Mesenchymal stem cell of the bone marrow (primary cell): Measurements from ENCODE around the gene PRM2.

DNA sequence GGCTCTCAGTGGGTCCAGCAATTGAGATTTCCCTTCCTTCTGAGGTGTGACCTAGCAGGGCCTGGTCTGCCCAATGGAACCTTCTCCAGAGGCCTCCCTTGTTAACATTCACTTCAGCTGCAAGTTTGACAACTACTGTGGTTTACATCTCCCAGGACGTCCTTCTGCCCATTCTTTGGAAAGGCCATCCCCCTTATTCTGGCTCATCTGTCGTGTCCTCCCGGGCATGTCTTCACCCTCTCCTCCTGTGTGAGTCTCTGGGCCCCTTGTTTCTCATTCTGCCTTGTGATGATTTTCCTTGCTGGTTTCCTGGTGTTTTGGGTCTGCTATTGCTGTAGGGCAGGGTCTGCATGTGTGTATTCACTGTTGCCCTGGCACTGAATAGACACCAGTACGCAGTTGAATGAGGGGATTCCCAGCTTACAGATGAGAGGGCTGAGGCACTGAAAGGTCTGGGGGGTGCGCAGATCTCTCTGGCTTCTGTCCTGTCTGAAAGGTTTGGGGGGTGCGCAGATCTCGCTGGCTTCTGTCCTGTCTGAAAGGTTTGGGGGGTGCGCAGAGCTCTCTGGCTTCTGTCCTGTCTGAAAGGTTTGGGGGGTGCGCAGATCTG lies 34.6 kb downstream of the HAPSTR1 start:
- CAGE, long polyA plus RNA, result no peak

DNA sequence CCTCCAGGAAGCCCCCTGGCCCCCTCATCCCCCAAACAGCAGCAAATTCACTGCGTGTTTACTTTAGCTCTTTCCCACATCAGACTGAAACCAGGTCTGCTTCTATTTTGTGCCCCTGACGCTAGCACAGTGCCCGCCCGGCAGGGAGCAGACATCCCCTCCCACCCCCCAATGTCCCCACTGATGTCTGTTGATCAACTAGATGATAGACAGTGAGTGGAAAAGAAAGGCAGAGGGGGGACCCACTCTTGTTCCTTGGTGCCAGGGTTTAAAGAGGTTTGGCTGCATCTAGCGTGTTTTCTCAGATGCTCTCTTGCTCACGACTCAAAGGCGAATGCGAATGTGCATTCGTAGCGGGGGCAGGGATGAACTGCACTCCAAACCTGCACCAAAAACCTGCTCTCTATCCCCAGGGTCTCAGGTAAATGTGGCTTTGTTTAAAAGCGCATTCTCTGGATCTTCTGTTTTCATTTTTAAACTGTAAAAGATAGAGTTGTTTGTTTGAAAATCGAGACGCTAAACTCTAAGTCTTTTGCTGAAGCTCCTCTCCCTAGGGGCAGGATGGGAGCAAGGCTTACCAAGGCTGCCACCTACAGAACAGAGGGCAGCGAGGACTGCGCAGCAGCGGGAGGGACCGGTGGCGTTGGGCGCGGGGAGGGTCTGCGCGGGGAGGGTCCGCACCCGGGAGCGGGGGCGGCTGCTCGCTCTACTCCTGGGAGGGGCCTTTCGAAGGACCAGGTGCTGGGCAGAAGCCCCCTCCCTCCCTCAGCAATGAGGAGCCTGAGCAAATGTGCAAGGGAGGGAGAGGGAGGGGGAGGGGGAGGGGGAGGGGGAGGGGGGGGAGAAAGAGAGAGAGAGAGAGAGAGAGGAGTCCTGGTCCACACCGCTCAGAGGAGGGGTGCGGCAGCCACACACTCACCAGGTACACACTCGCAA lies 143.0 kb downstream of the GRIN2A start:
- CAGE, long polyA plus RNA, result no peak

DNA sequence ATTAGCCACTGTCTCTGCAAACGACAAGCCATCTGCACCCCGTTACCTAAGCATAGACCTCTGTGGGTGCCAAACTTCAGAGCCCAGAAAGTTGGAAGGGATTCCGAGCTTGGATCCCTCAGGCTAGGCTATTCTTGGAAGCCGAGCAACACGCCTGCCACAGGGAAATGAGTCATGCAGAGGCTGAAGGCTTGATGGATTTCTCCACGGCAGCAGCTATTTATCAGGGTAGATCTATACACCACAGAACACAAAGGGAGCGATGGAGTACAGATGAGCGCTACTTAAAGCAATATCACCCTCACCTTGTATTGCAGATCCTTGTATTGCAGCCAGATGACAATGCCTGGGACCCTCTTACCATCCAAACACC lies 101.8 kb downstream of the GRIN2A start:
- CAGE, long polyA plus RNA, result no peak

DNA sequence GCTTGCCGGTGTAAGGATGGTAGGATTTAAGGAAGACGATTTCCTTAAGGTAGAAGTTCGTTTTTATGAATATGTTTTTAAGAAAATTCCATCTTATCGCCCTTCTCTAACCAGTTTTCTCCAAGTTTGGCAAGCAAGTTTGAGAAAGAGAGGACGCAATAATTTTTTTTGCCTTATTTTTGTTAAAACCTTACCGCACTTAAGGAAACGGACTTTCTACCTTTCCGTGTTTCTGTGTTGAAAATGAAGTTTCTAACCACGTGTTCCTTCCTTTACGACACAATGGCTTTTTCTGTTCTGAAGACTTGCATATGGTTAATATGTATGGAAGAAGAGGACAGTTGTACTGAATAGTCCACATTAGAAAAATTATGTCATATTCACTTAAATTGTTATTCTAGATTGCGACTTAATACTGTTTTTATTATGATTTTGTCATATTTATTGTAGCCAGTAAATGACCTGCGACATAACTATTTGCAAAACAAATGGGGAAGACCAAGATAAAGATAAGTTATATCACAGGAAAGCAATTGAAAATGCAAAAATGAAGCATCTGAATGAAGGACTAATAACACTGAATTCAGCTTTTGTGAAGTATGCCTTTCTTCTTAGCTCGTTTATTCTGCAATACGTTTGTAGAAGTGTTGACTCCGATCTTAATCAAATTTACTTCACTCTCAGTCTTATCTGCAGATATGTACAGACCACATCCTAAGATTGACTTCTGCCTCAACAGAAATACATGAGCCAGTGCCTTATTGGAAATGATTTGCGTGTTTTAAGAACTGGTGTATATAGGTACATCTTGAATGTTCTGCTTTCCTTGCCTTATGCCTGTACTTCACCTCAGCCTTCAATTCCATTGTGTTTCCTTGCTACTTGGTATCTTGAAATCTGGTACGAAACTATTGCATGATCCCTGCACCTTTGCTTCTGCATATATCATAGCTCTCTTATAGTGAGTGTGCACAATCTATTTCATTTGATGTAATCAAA lies 1.1 kb downstream of the ATF7IP2 start:
- CAGE, long polyA plus RNA, result no peak

- CAGE, long polyA plus RNA, result no peak
Observed at GRCh38 chr16:10451316-10452074, 65.6 kb downstream of the ATF7IP2 start.

DNA sequence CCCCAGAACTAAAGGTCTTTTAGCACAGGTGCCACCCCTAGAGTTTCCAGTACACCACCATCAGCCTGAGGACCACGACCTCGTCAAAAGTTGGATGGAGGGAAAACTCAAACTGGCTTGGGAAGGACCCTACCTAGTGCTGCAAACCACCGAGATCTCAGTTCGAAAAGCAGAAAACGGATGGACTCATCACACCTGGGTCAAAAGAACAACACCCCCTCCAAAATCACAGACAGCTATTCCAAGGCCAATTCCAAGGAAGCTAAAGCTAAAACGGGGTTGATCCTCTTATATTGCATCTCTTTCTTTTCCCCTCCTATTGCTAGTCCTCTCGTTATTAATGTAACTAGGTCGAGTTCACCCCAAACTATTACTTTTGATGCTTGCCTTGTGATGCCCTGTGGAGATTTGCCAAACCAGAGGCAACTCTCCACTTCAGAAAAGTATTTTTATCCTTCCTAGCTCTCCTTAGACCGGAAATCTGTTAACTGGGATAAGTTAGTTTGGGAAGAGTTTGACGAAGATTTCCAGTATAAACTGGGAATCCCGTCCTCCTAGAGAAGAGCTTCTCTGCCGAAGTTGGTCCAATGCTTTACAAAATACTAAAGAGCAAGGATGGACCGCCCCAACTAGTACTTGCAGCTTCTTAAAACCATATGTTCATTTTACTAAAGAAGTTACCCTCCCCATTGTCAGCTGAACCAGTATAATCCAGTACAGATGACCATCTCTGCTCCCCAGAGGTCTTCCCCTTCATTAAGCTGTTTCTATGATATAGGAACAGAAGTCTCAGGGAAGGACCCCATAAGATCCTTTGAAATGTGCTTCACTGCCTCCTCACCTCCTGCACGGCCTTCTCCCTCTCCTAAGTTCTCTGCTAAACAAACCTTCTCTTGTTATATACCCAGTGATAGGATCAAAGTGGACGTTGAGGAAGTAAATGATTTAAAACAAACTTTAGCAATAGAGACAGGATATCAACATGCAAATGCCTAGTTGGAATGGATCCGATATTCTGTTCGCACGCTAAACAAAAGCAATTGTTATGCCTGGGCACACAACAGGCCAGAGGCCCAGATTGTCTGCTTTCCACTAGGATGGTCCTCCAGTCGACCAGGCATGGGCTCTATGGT lies 87.9 kb downstream of the EMP2 start:
- CAGE, long polyA plus RNA, result no peak

GRCh38 chr16:10514750-10515427 lies 65.5 kb downstream of the EMP2 start:
- CAGE, long polyA plus RNA, result no peak

DNA sequence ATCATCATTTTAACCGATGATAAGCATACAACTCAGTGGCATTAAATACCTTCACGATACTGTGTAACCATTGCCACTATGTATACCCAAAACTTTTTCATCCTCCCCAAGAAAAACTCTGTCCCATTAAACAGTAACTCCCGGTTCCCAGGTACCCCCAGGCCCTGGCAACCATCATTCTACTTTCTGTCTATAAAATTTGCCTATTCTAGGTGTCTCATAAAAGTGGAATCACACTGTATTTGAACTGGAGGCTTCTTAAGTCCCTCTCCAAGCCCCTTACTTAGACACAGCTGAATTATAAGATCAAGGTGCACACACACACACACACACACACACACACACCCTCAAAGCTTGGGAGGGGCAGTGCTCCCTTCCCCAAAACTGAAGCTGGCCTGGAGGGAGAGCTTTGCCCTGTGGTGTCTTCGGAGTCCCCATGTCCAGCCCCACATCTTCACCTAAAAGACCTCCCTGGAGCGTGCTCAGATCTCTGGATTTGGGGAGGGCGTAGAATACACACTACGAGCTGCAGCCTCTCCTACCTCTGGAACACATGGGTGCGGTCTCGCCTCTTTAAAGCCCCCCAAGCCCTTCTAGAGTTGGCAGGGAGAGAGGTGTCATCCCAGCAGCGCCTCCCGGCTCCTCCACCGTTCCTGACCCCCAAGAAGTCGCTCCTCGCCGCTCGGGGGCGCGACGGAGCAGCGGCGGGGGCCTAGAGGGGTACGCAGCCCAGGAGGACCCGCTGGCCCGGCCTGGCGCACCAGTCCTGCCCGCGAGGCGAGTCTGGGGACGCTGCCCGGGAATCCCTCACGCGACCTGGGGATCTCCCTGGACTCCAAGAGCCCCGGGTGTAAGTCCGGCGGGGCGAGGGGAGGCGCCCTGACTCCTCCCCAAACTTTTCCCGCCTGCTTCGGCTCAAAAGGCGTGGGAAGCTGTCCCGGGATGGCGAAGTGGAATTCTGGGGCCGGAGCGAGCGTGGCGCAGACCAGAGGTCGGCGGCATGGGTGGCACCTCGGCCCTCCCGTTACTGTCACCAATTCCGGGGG lies 680 bp downstream of the EMP2 start:
- CAGE, long polyA plus RNA, result no peak

DNA sequence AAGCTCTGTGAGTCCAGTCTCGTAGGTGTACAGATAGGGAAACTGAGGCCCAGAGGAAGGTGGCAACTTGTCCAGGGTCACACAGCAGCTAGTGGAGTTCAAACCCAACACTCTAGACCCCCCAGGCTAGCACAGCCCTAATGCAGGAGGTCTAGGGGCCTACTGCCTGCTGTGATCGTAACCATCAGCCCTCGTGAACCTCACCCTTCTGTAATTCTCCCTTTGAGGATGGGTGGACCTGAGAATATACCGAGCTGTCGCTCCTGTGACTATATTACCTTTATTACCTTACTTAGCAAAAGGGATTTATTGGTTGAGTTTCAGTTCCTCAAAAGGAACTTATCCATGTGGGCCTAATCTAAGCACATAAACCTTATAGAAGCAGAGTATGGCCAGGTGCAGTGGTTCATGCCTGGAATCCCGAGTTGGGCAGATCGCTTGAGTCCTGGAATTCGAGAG lies 19.2 kb upstream of the EMP2 start:
- CAGE, long polyA plus RNA, result no peak

GRCh38 chr16:10737395-10737927 lies 6.2 kb upstream of the NUBP1 start:
- CAGE, long polyA plus RNA, result no peak

GRCh38 chr16:10765664-10766154 lies 22.1 kb downstream of the NUBP1 start:
- CAGE, long polyA plus RNA, result no peak

GRCh38 chr16:10827516-10827958 lies 8.9 kb upstream of the TVP23A start:
- CAGE, long polyA plus RNA, result no peak

DNA sequence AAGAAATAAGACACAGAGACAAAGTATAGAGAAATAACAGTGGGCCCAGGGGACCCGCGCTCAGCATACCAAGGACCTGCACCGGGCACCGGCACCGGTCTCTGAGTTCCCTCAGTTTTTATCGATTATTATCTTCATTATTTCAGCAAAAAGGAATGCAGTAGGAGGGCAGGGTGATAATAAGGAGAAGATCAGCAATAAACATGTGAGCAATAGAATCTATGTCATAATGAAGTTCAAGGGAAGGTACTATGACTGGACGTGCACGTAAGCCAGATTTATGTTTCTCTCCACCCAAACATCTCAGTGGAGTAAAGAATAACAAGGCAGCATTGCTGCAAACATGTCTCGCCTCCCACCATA lies 10.9 kb upstream of the TVP23A start:
- CAGE, long polyA plus RNA, result no peak

DNA sequence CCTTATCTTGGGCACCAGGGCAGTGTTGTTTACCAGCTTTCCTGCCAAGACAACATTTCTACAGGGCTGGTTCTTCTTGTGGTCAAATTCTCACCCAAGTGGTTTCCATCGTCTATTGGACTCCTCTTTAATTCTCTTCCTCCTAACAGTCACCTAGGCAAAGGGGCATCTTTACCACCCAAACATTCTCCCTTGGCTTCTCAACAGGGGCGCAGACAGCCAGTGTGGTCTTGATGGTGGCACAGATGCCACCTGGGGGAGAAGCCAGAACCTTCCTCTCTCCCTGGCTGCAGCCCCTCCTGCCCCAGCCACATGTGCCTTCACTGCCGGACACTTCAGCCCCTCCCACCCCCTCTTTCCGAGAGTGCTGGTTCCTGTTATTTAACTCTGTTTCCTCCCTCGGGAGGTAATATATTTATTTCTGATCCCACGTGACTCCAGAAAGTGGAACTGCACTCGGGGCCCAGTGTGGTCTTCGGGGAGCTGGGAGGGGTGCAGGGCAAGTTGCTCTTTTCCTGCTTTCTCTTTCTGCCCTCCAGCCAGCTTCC lies 8.5 kb upstream of the CIITA start:
- CAGE, long polyA plus RNA, result no peak

DNA sequence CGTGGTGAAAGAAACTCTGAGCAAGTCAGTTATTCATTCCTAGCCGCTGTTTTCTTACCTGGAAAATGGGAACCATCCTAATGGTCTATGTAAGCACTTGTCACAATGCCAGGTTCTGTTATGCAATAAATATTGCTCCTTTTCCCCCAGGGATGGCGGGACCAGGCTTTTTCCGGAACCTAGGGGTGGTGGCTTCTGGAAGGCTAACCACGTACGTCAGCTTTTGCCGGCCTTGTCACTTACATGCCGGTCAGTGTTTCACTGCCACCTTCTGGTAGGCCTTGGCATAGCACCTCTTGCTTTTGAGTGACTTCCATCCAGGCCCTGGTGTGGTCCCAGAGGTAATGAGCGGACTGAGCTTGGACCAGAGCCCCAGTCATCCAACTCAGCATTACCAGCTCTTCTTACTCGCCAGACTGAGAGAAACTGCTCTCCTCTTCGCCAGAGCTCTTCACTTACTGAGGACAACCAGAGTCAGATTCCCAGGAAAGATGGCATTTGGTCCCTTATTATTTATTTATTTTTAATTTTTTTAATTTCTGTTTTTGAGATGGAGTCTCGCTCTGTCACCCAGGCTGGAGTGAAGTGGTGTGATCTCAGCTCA lies 23.5 kb downstream of the DEXI start:
- CAGE, long polyA plus RNA, result no peak

GRCh38 chr16:10938865-10939454 lies 3.3 kb downstream of the DEXI start:
- CAGE, long polyA plus RNA, result no peak

GRCh38 chr16:11004769-11005428 lies 60.5 kb downstream of the CLEC16A start:
- CAGE, long polyA plus RNA, result no peak

DNA sequence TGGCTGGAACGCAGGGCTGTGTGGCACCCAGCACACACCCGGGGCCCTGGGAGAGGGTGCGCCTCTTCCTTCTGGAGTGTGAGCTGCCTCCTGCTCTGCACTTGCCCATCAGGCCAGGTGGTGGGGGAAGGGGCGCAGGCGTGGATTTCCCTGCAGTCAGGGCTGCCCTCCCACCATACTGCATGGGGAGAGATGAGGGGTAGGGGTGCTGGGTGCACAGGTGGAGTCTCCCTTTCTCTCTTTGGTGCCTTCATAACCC lies 42.5 kb downstream of the SOCS1 start:
- CAGE, long polyA plus RNA, result no peak

DNA sequence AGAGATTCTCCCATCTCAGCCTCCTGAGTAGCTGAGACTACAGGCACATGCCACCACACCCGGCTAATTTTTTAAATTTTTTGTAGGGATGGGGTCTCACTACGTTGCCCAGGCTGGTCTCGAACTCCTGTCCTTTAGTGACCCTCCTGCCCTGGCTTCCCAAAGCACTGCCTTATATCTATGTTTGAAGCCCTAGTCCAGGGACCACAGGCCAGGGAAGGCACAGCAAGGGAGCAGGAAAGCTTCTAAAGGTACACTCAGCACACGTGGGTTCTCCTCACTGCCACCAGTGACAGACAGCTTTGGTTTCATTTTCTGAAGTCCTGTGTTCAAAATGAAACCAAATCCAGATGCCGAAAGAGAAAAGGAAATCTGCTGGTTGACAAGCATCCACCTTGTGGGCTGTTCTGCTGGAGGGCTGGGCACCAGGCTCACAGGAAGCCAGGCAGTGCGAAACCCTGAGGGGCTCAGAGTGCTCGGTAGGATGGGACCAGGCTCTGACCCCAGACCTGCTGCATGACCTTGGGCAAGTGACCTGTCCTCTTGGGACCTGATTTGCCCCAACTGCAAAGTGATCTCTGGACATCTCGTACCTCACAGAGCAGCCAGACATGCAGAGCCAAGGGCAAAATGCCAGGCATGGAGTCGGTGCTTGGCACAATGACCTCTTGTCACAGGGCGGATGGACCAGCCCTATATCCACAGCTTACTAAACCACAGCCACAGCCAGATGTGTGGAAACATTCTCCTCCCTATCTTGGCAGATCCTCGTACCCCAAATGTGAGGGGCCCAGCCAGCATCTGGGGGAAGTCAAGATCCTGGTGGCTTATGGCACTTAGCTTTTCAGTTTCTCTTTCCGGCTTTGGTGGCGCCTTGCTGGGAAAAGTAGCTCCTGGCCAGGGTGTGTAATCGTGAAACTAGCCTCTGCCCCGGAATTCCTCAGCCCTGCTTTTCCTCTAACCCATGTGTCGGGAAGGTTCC lies 2.8 kb upstream of the SOCS1 start:
- CAGE, long polyA plus RNA, result no peak

- CAGE, long polyA plus RNA, result no peak
Observed at GRCh38 chr16:11276040-11276818, at the start of gene PRM2. PRM2 (minus strand) TSS chr16:11276480.